ENCODE results near the genes TSPYL6 and RTN4.

DNA sequence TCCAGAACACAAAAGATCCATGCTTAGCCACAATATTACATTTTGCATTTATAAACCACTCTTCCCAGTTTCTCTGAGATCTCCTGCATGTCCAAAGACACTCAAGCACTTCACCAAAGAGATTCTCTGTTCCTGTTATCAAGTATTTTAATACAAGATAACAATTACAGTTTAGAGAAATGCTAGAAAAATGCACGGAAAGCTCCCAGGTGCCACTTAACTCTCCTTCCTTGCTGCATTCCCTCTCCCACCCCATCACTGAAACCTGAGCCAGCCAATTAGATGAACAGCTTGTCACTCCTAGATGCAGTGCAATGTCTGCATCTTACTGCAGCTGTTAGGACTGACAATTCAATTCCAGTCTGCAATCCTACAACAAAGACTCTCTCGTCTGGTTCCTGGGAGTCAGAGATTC, 311.3 kb downstream of the NRXN1 start:
- PRO-cap, 4 experiments = no peak in any of the 4 experiments
- RAMPAGE, long total RNA, 2 experiments = no peak in any of the 2 experiments

DNA sequence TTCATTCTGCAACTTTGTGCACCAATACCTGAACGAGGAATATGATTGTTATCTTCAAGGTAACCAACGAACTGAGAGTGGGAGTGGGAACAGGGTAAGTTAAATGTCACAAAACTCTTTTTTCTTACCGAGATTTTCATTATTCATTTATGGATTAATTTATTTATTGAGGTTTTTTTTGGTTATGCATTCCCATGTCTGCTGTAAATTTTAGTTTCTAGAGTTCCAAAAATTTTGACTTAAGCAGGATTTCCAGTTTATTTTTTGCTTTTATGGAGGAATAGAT, 617.0 kb upstream of the NRXN1 start:
- PRO-cap, 4 experiments = peak in 3 of 4 experiments; most common minus-strand start position 123 of the sequence (in 3)
- RAMPAGE, long total RNA, 2 experiments = no peak in any of the 2 experiments

DNA sequence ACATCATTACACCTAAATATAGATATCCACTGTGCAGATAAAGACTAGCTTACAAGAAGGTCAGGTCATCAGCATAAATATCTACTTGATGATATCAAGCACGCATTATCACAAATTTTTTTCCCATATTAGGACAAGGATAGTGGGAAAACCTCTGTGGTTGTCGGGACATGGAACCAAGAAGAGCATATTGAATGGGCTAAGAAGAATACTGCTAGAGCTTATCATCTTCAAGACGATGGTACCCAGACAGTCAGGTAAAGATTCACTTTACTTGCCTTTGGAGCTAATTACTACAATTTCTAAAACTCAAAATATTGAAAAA, 25.9 kb downstream of the ERLEC1 start:
- PRO-cap, 4 experiments = no peak in any of the 4 experiments
- RAMPAGE, long total RNA, 2 experiments = no peak in any of the 2 experiments

DNA sequence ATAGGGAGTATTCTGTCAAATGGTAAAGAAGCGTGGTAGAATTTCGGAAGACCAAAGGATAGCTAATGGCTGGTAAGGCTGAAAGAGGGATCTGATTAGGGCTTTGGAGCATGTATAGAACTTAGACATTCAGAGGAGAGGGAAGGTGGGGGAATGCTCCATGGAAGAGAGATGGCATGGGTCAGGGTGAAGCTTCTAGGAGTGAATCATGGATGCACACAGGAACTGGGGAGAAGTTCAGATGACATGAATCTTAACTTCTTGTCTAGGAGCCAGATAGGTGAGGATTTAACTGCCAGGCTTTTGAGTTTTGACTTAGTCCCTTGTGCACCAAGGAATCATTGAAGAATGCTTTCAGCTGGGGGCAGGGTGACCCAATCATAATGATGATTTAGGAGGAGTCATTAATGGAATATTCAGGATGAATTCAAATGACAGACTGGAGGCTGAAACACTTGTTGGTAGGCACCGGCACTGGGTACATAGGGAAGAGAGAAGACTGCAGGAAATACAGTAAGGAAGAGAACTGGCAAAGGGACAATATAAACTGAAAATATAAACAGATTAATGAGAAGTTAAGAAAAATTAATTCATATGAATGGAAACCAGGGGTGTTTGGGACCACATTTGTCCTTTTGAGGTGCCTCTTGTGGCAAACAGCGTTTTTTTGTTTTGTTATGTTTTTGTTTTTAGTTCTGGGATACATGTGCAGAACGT, 91.8 kb downstream of the TSPYL6 start:
- PRO-cap, 4 experiments = no peak in any of the 4 experiments
- RAMPAGE, long total RNA, 2 experiments = no peak in any of the 2 experiments

DNA sequence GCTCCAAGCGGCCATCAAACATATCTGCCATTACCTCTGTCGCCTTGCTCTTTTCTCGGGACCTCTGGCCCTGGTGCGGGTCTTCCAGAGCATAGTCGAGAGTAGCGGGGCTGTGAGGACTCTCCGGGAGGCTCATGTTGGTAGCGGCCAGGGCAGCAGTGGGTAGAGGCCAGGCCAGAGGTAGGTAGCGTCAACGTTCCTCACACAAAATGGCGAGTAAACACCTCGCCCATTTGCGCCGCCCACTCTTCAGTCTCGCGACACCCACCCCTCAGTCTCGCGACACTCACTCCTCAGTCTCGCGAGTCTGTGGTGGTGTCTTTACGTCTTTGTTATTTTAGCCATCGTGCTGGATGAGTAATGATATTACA, at the start of gene TSPYL6:
TSS of gene TSPYL6 (minus strand) at position 214 of the 371 bp plus-strand sequence.
- PRO-cap, 4 experiments = no peak in any of the 4 experiments
- RAMPAGE, long total RNA, 2 experiments = no peak in any of the 2 experiments

DNA sequence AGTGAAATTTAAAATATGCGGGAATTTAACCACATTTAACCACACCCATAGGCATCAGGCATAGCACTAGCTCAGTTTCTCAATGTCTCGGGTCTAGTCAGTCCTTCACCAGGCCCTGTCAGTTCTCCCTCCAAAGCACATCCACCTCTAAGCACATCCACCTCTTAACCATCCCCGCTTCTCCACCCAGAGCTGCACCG, 68.1 kb downstream of the SPTBN1 start:
- PRO-cap, 4 experiments = no peak in any of the 4 experiments
- RAMPAGE, long total RNA, 2 experiments = no peak in any of the 2 experiments

DNA sequence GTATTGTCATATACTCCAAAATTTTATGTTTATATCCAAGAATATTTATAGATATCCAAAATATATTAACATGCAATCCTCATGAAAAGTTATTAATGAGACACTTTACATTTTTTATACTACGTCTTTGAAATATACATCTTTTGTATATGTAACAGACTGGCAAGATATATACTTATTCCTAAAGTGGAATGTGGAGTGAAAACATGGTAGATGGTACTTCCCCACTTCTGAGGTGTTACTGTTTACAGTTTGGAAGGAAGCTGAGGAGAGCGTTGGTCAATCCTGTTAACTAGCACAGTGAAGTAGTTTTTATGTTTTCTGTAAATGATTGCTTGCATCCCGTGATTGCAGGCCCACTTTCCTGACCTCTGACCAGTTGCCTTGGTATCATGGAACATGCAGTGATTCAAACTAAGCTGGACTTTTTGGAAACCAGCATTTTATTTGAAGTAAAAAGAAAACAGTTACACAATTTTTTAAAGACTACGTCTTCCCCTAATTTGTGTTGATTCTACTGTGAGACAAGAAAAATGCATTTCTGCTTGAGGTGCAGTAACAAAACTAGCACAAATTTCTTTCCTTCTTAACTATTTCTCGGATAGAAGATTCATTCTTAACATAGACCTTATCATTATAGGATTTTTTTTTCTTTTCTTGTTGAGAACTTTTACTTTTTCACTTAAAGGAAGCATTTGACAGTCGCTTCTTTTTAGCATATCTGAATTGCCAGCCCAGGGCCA, 76.4 kb downstream of the SPTBN1 start:
- PRO-cap, 4 experiments = peak in 4 of 4 experiments; most common plus-strand start position 511 of the sequence (in 3); most common minus-strand start position 299 of the sequence (in 2)
- RAMPAGE, long total RNA, 2 experiments = no peak in any of the 2 experiments

GRCh38 chr2:54549483-54550622, 93.7 kb downstream of the SPTBN1 start:
- PRO-cap, 4 experiments = no peak in any of the 4 experiments
- RAMPAGE, long total RNA, 2 experiments = no peak in any of the 2 experiments

GRCh38 chr2:54575458-54576086, 119.4 kb downstream of the SPTBN1 start:
- PRO-cap, 4 experiments = no peak in any of the 4 experiments
- RAMPAGE, long total RNA, 2 experiments = no peak in any of the 2 experiments

- PRO-cap, 4 experiments = no peak in any of the 4 experiments
- RAMPAGE, long total RNA, 2 experiments = no peak in any of the 2 experiments
Measured at GRCh38 chr2:54604734-54605593, 118.5 kb upstream of the EML6 start.

- PRO-cap, 4 experiments = peak in 3 of 4 experiments; most common plus-strand start chr2:54609958 (in 2)
- RAMPAGE, long total RNA, 2 experiments = no peak in any of the 2 experiments
Measured at GRCh38 chr2:54609576-54610158, 113.8 kb upstream of the EML6 start.

GRCh38 chr2:54611822-54612566, 111.5 kb upstream of the EML6 start:
- PRO-cap, 4 experiments = peak in 2 of 4 experiments; most common plus-strand start chr2:54612083 (in 1)
- RAMPAGE, long total RNA, 2 experiments = start-site peak on the plus strand in 2 of 2 experiments, at chr2:54612077-54612320 at its widest, 289 to 720 reads per replicate

- PRO-cap, 4 experiments = no peak in any of the 4 experiments
- RAMPAGE, long total RNA, 2 experiments = start-site peak on the plus strand in 2 of 2 experiments, at chr2:54628105-54628250 at its widest, 345 to 414 reads per replicate
Measured at GRCh38 chr2:54627882-54628486, 95.5 kb upstream of the EML6 start.

DNA sequence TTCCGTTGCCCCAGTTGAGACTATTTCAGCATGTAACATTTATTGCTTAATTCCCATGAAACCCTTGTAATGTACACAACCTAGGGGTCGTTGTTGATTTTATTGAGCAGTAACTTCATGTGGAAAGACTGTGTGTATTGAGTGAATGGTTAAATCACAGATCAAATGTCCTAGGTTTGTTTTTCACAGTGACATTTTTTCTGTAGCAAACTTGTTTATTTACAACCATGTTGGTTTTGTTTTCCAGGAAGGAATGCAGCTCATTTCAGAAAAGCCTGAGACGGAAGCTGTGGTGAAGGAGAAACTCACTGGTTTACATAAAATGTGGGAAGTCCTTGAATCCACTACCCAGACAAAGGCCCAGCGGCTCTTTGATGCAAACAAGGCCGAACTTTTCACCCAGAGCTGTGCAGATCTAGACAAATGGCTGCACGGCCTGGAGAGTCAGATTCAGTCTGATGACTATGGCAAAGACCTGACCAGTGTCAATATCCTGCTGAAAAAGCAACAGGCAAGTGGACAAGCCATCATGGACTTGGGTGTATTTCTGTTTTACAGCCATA, 79.3 kb upstream of the EML6 start:
- PRO-cap, 4 experiments = no peak in any of the 4 experiments
- RAMPAGE, long total RNA, 2 experiments = start-site peak on the plus strand in 2 of 2 experiments, centred at positions 367 to 493 of the sequence, 233 to 330 reads per replicate

- PRO-cap, 4 experiments = no peak in any of the 4 experiments
- RAMPAGE, long total RNA, 2 experiments = no peak in any of the 2 experiments
Measured at GRCh38 chr2:54645835-54646561, 77.5 kb upstream of the EML6 start.

DNA sequence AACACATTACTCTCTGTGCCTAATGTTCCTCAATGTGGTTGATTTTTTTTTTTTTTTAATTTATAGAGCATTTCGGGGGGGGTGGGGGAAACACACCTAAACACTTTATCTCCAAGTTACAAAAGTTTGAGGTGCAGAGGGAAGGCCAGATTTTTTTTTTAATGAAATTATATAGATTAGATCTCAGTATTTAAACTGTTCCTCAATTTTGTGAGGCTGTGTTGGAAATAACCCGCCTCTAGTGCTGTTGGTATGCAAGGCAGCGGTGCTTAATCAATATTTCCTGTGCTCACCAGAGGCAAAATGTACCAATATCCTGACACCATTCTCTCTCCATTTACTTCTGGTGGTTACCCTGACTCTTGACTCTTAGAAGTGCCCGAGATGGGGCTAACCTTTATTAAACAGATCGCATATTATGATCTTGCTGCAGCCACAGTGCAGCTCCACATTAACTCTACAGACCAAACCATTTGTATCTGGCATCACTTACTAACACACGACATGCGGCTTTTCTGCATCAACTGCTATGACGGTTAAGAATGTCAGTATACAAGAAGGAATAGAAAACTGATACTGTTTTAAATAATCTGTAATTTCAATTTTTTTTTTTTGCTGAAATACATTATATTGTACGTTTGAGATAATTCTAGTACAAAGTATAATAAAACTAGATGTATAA, 54.7 kb upstream of the EML6 start:
- PRO-cap, 4 experiments = peak in 1 of 4 experiments; most common plus-strand start position 126 of the sequence (in 1)
- RAMPAGE, long total RNA, 2 experiments = no peak in any of the 2 experiments

GRCh38 chr2:55006793-55007708, 43.2 kb downstream of the RTN4 start:
- PRO-cap, 4 experiments = no peak in any of the 4 experiments
- RAMPAGE, long total RNA, 2 experiments = start-site peak on the minus strand in 1 of 2 experiments, at chr2:55007436-55007579 at its widest, 5 reads per replicate

- PRO-cap, 4 experiments = peak in 4 of 4 experiments; most common minus-strand start chr2:55050451 (in 4)
- RAMPAGE, long total RNA, 2 experiments = start-site peak on the minus strand in 1 of 2 experiments, at chr2:55050451-55050503 at its widest, 148 reads per replicate
Measured at GRCh38 chr2:55049890-55050641, at the start of gene RTN4. RTN4 (minus strand) TSS chr2:55050451.

- PRO-cap, 4 experiments = no peak in any of the 4 experiments
- RAMPAGE, long total RNA, 2 experiments = no peak in any of the 2 experiments
Measured at GRCh38 chr2:55136166-55136600, 85.9 kb upstream of the RTN4 start.

GRCh38 chr2:55163616-55164527, 68.2 kb downstream of the CLHC1 start:
- PRO-cap, 4 experiments = peak in 1 of 4 experiments; most common plus-strand start chr2:55164089 (in 1); most common minus-strand start chr2:55163976 (in 1)
- RAMPAGE, long total RNA, 2 experiments = no peak in any of the 2 experiments